AG10803 (cell line): ENCODE measurements around the gene LOX.

- RRBS, result no CpG with 5 or more reads among the region's 35 CpGs
Measured at GRCh38 chr5:115815916-115816221, 590 bp downstream of the CDO1 start.

GRCh38 chr5:115818197-115818396 is 1.6 kb upstream of the CDO1 start:
- RRBS, result no CpG with 5 or more reads among the region's 1 CpG

DNA sequence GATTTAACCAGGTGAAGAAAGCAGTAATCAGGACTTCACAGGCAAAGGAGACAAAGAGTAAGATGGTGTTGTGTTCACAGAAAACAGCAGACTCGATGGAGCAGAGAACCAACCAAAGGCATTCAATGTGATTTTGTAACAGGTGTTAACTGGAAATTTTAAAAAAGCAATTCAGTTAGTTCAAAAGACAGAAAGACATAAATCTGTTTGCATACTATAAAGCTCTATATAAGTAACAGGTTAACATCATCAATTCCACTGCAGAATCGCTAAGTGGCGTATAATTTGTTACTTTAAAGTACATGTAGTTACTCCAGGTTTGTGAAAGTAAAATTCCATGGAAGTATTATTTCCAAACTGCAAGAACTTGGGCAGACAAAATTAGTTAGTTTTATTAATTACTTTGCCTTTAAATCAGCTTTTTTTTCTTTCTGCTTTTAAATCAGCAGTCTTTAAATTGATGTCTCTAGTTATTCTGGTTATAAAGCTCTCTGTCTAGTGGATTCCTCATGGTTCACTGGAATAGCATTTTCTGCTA is 7.2 kb downstream of the ATG12 start:
- RRBS, result no CpG with 5 or more reads among the region's 3 CpGs

GRCh38 chr5:116223378-116223786 is 138.6 kb downstream of the COMMD10 start:
- RRBS, result no CpG with 5 or more reads among the region's 4 CpGs

DNA sequence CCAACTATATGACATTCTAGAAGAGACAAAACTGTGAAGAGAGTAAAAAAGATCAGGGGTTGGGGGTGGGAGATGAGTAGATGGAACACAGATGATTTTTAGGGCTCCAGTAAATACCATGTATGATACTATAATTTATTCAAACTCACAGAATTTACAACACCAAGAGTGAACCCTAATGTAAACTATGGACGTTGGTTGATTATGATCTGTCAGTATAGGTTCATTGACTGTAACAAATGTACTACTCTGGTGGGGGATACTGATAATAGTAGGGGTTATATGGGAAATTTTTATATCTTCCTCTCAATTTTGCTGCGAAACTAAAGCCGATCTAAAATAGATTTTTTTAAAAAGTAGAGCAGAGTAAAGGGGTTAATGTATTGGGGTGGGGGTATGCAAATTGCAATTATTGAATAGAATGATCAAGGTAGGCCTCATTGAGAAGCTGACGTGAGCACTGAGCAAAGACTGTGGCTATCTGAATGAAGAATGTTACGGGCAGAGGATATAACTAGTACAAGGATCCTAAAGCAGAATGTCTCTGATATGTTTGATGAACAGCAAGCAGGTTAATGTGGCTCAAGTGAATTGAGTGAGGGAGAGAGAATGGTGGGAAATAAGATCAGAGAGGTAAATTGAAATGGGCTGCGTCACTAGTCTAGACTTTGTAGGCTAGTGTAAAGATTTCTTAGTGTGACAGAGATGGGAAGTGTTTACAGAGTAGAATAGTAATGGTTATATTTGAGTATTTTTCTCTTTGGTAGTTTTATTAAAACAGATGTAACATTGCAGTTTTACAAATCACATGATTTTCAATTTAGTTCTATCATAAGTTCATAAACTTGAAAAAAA is 152.0 kb downstream of the COMMD10 start:
- RRBS, result no CpG with 5 or more reads among the region's 6 CpGs

DNA sequence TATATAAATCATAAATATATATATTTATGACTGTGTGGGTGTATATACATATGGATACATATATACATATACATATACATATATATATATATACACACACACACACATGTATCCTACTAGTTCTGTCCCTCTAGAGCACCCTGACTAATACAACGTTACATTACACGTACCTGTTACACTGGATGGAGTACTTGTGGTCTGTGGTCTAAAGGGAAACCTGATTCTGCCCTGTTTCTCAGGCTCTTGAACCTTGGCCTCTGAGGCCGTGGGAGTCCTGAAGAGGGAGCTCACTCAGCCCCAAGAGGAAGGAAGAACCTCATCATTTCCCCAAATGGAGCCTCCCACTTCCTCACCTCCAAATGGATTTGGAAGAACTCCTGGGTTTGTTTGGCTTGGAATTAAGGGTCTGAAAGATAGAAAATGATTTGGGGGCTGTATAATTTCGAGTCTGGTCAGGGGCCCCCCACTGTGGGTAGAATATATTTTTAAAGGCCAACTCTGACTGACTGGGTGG is 200.3 kb downstream of the SEMA6A start:
- RRBS, result no CpG with 5 or more reads among the region's 4 CpGs

GRCh38 chr5:116558876-116559772 is 15.5 kb downstream of the SEMA6A start:
- RRBS, result no CpG with 5 or more reads among the region's 21 CpGs

- RRBS, result 2% methylated on average over 33 of the region's 85 CpGs
Measured at GRCh38 chr5:116573756-116574746, 572 bp downstream of the SEMA6A start.

DNA sequence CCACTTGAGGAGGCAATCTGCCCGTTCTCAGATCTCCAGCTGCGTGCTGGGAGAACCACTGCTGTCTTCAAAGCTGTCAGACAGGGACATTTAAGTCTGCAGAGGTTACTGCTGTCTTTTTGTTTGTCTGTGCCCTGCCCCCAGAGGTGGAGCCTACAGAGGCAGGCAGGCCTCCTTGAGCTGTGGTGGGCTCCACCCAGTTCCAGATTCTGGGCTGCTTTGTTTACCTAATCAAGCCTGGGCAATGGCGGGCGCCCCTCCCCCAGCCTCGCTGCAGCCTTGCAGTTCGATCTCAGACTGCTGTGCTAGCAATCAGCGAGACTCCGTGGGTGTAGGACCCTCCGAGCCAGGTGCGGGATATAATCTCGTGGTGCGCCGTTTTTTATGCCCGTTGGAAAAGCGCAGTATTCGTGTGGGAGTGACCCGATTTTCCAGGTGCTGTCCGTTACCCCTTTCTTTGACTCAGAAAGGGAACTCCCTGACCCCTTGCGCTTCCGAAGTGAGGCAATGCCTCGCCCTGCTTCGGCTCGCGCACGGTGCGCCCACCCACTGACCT is 958.4 kb upstream of the SEMA6A start:
- RRBS, result no CpG with 5 or more reads among the region's 26 CpGs

GRCh38 chr5:119070344-119070984 is 423 bp upstream of the DMXL1 start:
- RRBS, result no CpG with 5 or more reads among the region's 21 CpGs

GRCh38 chr5:119267792-119268442 is 87.9 kb upstream of the TNFAIP8 start:
- RRBS, result no CpG with 5 or more reads among the region's 25 CpGs

DNA sequence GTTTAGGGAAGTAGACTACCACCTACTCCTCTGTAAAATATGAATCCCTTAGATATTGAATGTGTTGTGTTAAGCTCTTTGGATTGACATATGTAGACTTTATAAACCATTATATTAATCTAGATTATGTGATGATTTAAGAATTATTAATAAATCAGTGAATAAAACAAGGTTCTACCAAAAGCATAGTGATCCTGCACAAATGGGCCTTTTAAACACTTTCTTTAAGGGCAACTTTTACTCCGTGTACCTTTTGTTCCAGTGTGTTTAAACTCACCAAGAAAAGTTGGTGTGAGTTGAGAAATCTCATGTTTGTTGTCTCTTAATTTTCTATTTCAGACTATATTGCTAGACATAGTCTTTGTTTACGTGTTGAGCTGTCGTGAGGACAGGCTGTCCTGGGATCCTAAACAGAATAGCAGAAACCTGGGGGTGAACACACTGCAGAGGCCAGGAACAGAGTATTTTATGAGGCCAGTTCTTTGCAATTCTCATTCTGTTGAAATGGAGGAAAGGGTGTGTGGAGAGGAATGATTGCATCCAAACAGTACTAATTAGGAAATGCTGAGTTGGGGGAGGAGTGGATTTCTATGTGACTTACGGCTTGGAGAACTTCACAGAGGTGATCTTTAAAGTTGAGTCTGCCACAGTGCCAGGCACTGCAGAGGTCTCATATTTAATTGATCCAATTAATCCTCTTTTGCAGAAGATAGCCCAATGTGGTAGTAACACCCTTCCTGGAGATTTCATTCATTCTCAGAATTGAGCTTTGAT is 84.9 kb upstream of the TNFAIP8 start:
- RRBS, result no CpG with 5 or more reads among the region's 4 CpGs

DNA sequence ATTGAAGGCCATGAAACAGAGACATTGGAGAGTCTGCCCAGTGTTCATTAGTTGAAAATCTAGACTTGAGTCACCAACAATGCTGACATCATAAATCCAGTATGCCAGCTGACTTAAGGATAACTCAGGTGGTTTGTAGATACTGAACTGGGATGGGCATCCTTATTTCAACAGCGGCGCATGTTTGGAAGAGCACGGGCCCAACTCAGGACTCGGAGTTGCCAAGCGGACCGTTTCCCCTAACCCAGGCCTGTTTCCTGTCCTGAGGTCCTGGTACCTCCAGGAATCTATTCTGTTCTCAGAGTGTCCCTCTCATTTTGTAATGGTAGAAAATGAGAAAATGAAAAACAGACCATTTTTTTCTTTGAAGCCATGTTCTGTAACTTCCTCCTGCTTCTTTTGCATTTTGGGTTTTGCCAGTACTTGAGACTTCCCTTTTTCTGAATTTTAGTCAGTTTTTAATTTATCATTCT is 80.5 kb upstream of the TNFAIP8 start:
- RRBS, result no CpG with 5 or more reads among the region's 6 CpGs

GRCh38 chr5:119394041-119394616 is 38.3 kb downstream of the TNFAIP8 start:
- RRBS, result no CpG with 5 or more reads among the region's 2 CpGs

- RRBS, result 83% methylated on average over 4 of the region's 10 CpGs
Measured at GRCh38 chr5:119780552-119780888, 151.2 kb downstream of the FAM170A start.

- RRBS, result no CpG with 5 or more reads among the region's 24 CpGs
Measured at GRCh38 chr5:120457759-120458701, 6.1 kb upstream of the PRR16 start.

DNA sequence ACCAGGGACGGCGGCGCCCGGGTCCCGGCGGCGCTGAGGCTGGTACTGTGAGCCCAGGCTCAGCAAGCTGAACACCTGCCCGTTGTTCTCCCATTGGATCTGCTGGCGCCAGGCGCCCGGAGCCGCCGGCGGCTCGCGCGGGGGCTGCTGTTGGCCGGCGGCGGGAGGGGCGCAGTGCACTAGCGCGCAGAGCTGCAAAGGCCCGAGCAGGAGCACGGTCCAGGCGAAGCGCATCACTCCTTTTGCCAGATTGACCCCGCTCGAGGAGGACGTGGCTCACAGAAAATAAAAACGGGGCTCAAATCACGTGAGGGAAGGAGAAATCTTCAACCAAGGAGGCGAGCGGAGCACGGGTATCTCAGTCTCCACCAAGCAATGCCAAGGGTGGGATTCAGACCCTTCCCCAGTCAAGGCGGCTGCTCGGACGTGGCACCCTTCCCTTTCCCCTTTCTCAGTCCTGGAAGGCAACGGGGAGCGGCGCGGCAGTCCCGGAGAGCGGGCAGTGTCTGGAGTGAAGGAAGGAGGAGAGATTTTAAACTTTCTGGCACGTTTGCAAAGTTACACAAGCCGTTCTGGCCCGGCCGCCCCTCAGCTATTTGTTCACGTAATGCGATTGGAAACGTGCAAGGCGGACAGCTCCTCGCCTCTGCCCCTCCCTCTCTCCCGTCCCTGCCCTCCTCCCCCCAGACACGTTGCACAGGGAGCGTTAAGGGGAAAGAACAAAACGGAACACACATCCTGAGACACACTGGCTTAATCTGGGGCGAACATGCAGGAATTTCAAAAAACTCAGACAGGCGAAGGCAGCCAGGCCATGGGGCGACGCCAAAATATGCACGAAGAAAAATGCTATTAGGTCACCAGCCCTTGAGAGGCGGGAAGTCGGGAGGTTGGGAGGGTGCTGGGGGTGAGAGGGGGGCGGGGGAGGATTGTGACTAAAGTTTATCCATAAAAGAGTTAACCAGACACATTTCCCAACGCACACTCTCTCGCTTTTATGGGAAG is at the start of gene LOX:
TSS of gene LOX (minus strand) at position 508 of the 1,005 bp plus-strand sequence.
- RRBS, result 2% methylated on average over 15 of the region's 67 CpGs

DNA sequence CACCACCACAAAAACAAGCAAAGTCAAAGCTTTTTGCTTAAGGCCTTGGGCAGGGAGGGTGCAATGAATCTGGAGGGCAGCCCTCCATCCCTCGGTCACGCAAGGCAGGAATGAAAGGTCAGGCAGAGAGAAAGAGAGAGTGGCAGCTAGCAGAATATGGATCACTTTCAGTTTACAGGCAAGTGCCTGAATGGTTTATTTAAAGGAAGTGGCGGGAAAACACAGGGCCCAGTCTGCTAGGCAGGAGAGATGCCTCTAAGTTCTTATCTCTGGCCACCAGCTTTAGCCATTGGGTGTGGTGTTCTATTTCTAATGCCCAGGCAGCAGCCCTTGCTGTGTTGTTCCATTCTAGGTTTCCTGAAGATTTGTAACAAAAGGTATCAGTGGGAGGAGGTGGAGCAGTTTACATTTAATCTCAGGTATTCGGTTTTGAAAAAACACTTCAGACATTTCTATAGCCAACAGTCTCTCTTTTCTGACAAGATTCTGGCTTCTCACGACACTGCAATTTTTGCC is 16.1 kb upstream of the ZNF474 start:
- RRBS, result no CpG with 5 or more reads among the region's 5 CpGs

GRCh38 chr5:122620810-122621344 is 154.0 kb upstream of the SNX2 start:
- RRBS, result no CpG with 5 or more reads among the region's 5 CpGs

DNA sequence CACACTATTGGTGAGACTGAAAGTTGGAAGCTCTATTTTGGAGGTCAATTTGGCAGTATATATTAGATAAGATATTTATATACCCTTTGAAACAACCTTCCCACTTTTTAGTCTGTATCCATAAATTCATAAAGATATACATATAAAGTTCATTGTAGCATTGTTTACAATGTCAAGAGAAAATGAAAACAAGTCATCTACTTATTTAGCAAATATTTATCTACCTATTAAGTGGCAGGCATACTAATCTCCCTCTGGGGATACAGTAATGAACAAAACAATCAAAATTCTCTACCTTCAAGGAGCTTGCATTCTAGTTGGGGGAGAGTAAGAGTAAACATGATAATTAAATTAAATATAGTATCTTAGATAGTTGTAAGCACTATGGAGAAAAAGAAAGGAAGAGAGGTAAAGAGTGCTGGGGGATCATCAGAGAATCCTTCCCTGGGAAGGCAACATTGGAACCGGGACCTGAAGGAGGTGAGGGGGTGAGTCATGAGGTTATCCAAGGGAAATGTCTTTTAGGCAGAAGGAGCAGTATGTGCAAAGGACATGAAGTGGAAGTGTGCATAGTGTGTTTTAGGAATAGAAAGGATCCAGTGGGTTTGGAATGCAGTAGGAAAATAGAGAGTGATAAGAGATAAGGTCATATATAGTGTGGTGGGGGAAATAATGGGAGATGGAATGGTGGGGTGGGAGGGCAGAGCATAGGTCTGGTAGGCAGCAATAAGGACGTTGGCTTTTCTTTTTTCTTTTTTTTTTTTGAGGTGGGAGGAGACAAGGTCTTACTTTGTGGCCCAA is 17.6 kb downstream of the SNX24 start:
- RRBS, result no CpG with 5 or more reads among the region's 2 CpGs